Hair follicle dermal papilla cell (primary cell): ENCODE measurements around the genes YWHAG and PTPN12.

DNA sequence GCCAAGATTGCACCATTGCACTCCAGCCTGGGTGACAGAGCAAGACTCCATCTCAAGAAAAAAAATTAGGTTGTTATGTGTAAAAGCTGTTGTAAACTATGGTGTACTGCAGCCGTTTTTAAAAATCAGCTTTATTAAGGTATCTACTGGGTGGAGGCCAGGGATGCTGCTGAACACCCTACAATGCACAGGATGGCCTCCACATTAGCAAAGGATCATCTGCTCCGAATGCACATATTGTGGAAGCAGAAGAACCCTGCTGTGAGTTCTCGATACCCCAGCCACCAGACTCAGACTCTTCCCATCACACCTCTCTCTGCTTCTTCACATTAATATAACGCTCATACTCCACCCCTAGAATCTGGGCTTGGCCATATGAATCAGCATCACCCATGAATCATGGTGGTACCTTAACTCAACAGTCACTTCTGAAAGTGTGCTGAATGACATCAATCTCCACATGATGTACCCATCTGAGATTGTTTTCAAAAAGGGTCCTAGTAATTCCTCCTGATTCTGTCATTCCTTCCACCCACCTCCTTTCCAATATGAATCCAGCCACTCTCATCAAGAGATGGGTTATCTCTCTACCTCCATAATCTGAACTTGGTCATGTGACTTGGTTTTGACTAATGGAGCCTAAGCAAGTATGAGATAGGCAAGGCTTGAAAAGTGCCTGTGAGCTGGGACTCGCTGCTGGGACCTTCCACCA is 15.6 kb downstream of the YWHAG start:
- CAGE, long polyA plus RNA = no peak

DNA sequence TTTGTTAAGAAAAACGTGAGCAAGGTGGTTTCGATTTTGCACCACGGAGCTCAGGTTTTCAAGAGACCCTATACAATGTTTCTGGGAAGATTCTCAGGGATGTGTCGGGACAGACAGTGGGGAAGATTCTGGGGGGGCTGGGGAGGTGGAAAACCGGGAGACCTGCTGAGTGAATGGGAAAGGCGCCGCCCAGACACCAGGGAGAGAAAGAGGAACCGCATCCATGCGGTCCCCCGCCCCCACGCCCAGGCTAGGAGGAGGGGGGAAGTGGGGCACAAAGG is 744 bp downstream of the YWHAG start:
- CAGE, long polyA plus RNA = no peak

DNA sequence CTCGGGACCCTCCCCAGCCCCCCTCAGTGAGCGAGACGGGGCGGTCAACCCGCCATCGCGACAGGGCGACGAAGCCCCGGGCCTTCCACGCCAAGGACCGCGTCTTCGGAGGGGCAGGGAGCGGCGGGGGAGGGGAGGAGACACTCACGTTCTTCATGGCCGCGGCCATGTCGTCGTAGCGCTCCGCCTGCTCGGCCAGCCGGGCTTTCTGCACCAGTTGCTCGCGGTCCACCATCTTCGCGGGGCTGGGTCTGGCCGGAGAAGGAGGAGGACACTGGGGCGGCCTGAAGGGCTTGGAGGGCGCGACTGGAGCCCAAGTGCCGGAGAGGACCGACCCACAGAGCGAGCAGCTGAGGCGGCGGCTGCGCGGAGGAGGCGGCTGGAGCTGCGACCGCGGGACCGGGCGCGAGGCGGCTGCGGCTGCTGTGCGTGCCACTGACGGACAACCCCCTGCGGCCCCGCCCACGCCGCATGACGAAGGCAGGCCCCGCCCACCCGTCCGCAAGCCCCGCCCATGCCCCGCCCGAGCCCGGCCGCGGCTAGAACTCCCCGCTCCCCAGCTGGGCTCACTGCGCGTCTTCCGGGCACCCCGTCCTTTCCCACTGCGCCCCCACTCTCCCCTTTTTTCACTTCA is at the start of gene YWHAG:
Gene YWHAG (minus strand): TSS at position 418 of the 634 bp plus-strand sequence.
- CAGE, long polyA plus RNA = no peak

DNA sequence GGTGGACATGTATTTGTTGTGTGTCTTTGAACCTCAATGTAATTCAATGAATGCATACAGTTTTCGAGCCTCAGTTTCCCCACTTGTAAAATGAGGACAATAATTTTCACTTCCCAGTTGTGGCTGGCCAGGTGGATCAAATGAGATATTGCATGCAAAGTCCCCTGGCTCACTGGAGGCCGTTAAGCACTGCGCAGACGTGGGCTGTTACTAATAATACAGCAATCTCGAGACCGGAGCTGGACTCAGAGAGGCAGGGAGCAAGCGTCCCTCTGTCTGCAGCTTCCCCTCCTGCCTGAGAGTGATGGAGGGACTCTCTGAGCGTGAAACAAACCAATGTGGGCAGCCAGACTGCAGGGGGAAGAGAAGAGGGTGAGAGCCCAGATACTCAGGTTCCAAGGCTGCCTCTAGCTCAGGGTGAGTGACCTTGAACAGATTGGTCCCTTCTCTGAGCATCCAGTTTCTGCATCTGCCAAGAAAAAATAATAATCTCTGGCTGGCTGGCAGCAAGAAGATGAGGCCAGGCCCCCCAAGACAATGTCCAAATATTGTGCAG is 18.8 kb upstream of the YWHAG start:
- CAGE, long polyA plus RNA = no peak

DNA sequence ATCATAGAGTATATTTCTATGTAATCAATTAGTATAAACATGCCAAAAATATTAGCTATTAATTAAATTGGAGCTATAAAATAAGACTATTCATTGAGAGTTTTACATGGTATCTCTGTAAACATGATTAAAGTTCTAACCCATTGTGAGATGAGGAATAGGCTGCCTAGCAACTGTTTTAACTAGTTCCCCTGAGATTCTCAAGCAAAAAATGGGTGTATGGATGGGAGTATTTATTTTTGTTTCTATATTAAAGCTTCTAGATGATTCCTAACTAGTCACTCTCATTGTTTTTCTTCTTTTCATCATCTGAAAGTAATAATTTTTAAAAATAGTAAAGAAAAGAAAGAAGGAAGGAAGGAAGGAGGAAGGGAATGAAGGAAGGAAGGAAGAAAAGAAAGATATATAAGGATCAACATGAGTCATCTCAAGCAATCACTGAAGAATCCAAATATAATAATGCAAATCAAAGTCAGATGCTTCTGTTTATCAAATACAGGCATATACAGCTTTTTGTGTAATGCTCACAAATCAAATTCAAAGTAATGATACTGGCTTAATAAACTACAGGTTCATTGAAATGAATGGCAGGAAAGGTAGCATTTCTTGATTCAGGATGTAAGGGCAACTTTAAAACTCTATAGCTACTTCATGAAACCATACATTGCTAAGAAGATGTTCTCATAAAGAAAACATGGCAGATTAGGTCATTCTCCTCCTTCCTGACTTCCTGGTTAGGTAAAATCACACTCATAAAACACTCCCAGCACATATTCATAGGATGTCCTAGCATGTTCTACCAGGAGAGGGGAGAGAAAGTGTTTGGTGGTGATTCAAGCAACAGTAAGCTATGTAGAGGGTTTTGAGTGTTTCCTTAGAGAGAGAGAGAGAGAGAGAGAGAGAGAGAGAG is 36.6 kb upstream of the SPDYE16 start:
- CAGE, long polyA plus RNA = no peak

DNA sequence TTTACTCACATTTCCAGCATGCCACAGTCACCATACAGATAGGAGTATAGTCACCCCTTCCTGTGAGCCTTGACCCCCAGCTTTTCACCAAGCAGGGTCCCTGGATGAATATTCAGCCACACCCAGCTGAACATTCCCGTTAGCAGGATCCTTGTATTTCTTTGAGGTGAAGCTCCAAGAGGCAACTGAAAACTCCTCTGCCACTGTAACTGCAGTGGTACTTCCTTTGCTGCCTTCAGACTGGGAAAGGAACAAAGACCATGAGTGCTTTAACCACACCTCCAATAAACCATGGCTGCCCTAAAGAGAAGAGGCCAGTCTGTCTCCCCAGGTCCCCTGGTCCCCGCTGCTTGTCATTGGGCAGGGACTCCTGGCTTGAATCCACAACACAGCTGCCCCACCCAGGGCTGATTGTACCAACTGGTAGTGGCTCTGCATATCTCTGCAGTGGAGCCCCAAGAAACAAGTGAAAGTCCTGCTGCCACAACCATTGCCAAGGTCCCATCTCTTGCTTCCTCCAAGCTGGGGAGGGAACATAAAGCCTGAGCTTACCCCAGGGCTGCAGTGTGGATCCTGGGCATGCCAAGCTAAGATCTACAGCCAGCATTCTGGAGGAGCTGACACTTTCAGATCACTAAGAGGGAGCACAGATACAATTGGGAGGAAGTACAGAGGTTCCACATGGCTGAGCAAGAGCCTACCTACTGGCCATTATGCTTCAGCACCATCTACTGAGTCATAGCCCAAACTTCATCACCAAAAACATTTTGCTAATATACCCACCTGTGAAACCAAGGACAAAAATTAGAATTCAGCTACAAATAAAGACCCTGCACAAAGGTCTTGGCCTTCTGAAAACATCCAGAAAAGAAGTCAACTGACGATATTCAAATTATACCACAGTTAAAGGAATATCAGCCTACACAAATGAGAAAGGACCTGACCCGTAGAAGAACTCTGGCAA is 35.4 kb downstream of the POMZP3 start:
- CAGE, long polyA plus RNA = no peak

- CAGE, long polyA plus RNA = no peak
These were observed 1.3 kb downstream of the POMZP3 start for GRCh38 chr7:76625483-76626466.

- CAGE, long polyA plus RNA = no peak
These were observed 40.1 kb downstream of the SPDYE17 start for GRCh38 chr7:76991955-76992473.

DNA sequence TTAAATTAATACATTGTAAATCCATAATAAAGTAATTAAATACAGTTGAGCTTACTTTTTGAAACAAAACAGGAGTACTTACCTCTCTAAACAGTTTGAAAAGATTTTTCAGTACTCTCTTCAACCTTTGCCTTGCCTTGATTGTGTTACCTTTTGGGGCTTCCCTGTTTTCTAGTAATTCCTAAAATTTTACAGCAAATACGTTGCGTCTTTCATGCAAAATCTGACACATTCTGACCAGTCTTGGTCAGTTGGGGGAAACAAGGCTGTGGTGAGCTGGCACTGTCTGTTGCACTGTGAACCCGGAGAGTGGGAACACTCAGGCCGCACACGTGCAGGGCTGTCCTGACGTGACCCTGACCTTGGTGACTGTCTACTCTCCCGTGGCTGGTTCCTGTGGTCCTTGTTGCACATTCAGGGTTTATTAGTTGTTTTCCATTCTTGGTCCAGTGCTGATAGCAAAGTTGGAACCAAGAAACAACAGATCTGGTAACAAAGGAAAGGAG is 45.7 kb upstream of the FGL2 start:
- CAGE, long polyA plus RNA = no peak

DNA sequence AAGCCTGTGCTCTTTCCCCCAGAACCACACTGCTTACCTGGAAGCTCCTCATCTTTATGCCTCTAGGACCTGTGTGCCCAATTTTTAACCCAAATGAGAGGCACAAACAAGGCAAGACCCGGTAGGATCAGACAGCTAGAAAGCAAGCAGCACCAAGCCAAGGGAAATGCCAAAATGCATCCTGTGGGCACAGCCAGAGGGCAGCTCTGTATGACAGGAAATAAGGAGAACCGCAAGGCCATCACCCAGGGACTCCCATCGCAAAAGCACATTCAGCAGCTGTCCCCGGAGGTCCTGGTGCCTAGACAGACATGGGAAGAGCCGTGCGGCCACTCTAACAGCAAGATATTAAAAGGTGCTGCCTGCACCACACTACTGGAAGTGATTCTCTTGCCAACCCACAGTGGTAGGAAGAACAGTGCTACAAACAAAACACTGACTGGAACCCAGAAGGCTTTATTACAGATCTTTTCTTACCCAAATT is 88.0 kb downstream of the GSAP start:
- CAGE, long polyA plus RNA = no peak

DNA sequence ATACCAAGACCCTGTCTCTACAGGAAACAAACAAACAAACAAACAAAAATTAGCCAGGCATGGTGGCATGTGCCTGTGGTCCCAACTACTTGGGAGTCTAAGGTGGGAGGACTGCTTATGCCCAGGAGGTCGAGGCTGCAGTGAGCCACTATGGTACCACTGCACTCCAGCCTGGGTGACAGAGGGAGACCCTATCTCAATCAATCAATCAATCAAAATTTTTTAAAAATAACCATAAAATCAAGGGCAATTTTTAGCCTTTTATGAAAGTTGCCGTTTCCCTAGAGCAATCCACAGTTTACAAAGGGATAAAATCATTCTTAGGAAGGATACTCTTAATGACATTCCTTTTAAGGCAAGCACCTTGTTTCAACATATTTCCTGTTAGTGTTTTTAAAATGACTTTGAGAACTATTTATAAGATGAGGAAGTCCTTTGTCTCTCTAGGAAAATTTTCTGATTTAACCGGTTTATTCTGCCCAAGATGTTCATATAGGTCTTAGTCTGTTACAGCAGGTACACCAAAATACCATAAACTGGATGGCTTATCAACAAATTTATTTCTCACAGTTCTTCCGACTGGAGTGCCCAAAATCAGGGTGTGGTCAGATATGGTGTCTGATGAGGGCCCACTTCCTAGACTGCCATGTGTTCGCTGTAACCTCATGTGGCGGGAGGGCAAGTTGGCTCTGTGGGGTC is 78.0 kb downstream of the GSAP start:
- CAGE, long polyA plus RNA = no peak

- CAGE, long polyA plus RNA = no peak
These were observed 790 bp downstream of the GSAP start for GRCh38 chr7:77415271-77415847.

GRCh38 chr7:77426017-77426378 is 9.8 kb upstream of the GSAP start:
- CAGE, long polyA plus RNA = no peak

- CAGE, long polyA plus RNA = no peak
These were observed at the start of gene PTPN12 for GRCh38 chr7:77536979-77537794. Gene PTPN12 (plus strand): TSS chr7:77537295.

GRCh38 chr7:77541744-77542618 is 4.9 kb downstream of the PTPN12 start:
- CAGE, long polyA plus RNA = no peak

DNA sequence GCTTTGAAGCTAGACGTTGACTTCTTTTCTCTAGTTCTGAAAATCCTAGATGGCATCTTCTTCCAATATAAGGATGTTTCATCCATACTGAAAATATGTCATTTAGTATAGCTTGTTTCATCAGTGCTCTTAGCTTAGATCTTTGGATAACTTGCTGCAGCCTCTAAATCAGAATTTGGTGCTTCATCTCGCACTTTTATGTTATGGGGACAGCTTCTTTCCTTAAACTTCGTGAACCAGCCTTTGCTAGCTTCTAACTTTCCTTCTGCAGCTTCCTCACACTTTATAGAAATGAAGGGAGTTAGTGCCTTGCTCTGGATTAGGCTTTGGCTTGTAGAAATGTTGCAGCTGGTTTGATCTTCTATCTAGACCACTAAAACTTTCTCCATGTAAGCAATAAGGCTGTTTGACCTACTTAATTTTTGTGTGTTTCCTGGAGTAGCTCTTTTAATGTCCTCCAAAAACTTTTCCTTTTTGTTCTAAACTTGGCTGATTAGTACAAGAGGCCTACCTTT is 50.6 kb downstream of the PTPN12 start:
- CAGE, long polyA plus RNA = no peak

DNA sequence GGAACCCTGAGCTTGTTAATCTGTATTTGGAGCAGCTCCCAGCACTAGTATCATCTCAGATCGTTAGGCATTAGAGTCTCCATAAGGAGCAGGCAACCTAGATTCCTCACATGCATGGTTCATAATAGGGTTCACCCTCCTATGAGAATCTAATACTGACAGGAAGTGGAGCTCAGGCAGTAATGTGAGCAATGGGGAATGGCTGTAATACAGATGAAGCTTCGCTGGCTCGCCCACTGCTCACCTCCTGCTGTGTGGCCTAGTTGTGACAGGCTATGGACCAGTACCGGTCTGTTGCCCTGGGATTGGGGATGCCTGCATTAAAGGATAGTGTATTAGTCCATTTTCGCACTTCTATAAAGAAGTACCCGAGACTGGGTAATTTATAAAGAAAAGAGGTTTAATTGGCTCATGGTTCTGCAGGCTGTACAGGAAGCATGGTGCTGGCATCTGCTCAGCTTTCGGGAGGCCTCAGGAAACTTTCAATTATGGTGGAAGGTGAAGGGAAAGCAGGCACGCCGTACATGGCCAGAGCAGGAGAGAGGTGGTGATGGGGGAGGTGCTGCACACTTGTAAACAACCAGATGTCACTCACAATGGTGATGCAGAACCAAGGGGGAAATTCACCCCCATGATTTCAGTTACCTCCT is 49.7 kb downstream of the RSBN1L start:
- CAGE, long polyA plus RNA = no peak

- CAGE, long polyA plus RNA = no peak
These were observed 1.2 kb upstream of the TMEM60 start for GRCh38 chr7:77799337-77799937.

DNA sequence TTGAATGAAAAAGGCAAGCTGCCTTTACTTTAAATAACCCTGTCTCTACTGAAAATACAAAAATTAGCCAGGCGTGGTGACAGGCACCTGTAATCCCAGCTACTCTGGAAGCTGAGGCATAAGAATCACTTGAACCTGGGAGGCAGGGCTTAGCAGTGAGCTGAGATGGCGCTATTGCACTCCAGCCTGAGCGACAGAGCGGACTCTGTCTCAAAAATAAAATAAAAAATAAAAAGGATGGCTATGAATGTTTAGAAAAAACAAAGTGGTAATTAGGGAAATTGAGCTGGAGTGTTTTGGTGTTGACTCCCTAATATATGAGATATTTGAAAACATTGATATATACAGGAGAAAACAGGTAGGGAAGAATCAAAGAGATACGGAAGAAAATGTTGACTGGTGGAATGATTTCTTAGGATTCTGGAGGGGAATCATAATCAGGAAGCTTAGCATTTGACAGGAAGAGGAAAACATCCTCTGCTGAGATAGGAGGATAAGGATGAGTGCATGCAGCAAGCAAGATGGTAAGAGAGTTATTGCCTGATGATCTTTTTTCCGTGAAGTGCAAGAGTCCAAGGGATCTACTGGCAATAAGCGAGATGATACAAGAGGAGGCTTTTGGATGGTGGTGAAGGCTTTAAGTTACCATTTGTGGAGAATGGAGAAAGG is 133.8 kb upstream of the TMEM60 start:
- CAGE, long polyA plus RNA = no peak

- CAGE, long polyA plus RNA = no peak
These were observed 683.7 kb downstream of the MAGI2 start for GRCh38 chr7:78769810-78770093.